ENCODE measurements around the gene PRKCA.

- RRBS = 3% methylated on average over 5 of the region's 52 CpGs
Observed at GRCh38 chr17:65099933-65101083, 36.9 kb upstream of the RGS9 start.

DNA sequence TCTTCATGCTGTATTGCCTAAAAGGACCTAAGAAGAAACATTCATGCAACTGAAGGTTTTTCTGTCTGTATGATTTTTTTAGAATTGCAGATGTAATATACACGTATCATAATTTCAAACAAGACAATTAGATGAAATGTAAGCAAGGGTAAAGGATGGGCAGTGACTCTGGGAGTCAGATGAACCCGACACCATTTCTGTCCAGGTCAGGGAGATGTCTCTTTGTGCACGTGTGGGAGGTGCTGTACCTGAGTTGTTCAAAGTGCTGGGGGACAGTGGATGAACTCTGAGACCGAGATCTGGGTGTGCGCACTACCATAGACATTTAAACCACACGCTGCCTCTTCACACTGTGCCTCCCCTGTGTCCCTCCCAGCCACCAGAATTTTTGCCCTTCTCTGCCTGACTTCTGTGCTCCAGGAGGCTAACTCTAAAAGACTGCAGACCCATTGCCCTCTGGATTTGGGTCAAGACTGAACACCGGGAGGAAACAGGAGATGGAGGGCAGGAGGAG lies 5.9 kb upstream of the RGS9 start:
- RRBS = no CpG with 5 or more reads among the region's 7 CpGs

DNA sequence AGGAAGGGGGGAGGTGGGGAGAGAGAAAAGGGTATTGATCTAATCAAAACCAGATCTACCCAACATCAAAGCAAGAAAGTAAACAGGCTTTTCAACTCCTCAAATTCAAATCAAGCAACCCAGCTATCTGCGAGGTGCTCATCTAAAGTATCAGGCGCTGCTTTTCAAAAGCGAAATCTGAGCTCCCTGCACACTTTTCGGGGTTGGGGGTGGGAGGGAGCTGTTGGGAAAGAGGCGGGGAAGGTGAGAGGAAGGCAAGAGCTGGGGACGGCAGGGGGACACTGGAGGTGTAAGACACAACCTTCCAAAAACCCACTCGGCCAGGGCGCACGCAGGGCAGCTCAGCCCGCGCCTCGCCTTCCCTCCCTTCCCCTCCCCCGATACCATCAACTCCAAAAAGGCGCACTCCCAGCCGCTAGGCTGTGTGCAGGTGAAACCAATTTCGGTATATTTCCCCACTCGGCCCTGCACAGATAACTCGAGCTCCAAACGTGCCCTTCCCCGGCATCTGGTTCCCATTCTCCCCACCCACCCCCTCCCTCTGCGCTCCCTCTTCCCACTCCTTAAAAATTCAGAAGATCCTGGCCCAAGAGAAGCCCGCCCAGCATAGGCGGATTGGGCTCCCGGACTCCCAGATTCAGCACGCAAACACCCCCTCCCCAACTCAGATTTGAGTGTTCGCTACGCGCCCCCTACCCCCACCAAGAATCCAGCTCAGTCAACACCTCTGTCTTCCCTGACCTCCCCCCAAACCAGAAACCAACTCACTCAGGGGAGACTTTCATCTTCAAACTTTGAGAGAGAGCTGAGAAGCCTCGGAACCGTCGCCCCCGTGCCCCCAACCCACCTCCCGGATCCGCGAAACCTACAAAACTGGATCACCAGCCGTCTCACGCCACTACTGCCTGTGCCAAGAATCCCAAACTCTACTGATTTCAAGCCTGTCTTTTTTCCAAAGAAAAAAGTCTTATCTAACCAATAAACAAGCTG lies 2.4 kb downstream of the AXIN2 start:
- RRBS = no CpG with 5 or more reads among the region's 37 CpGs

GRCh38 chr17:65560103-65560662 lies 1.3 kb downstream of the AXIN2 start:
- RRBS = 4% methylated on average over 17 of the region's 63 CpGs

DNA sequence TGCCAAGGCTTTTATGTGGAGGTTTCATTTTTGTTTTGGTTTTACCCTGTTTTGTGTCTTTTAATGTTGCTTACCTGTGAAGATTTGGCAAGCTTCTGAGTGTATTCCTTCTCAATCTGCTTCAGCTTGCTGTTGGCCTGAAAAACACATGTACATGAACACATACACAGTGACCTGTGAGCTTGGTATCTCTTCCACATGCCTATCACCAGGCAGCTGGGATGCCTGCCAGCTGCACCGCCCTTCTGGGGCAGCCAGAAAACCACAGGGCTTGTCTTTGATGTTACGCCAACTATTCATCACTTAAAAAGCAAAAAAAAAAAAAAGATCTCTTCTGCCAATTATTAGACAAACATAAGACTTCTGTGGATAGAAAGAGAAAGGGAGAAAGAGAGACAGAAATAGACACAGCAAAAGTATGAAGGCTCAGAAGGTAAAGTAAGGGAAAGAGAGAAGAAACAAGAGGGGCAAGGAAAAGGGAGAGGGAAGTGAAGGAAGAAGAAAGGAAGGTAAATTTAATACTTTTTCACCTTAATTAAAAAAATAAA lies 189.2 kb upstream of the AXIN2 start:
- RRBS = no CpG with 5 or more reads among the region's 2 CpGs

GRCh38 chr17:66230889-66231387 lies 1.7 kb upstream of the APOH start:
- RRBS = no CpG with 5 or more reads among the region's 4 CpGs

- RRBS = 2% methylated on average over 80 of the region's 120 CpGs
Observed at GRCh38 chr17:66301796-66302749, at the start of gene PRKCA. TSS of gene PRKCA (plus strand) at chr17:66302613.

DNA sequence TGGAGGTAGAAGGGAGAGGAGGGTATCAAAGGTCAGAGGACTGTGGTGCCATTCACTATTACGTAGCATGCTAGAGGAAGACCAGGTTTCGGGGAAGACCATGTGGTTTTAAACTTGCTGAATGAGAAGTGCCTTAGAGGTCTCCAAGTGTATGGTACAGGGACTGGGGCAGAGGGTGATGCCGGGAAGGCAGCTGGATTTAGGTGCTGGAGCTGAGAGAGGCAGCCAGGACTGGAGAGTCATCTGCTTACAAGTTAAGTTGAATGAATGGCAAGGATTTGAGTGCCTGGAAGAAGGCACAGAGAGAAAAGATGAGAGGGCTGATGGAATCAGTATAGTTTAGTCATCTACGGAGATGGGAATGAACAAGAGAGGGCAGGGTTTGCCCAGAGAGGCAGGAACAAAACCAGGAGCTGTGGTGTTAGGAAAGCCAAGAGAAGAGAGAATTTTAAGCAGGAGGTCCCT lies 26.8 kb downstream of the PRKCA start:
- RRBS = no CpG with 5 or more reads among the region's 4 CpGs

DNA sequence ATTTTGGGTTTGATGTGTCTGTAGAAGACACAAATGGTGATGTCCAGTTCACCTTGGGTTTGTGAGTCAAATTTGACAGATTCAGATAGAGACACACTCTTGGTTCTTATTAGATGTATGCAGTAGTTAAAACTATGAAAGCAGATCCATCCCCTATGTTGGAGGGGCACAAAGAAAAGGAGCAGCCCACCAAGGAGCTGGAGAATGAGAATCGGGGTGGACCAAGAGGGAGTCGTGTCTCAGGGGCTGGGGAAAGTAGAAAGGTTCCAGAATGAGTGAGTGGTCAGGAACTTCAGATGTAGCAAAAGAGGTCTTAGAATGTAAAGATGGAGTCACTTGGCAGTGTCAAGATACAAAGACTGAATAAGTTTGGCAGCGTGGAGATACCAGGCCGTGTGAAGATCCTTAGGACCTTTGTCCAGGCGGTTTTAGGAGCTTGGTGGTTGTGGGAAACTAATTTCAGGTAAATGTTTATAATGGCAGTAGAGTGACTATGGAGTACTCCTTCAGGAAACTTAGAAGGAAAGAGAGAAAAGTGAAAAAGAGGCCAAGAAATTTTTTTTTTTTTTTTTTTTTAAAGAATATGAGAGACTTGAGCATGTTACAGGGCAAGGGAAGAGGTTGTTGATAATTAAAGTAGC lies 99.6 kb downstream of the PRKCA start:
- RRBS = no CpG with 5 or more reads among the region's 5 CpGs

GRCh38 chr17:66459633-66460563 lies 157.5 kb downstream of the PRKCA start:
- RRBS = no CpG with 5 or more reads among the region's 17 CpGs

GRCh38 chr17:66539865-66540815 lies 237.7 kb downstream of the PRKCA start:
- RRBS = no CpG with 5 or more reads among the region's 22 CpGs

GRCh38 chr17:66682405-66682736 lies 152.5 kb upstream of the CACNG5 start:
- RRBS = no CpG with 5 or more reads among the region's 4 CpGs

GRCh38 chr17:66713407-66713877 lies 121.5 kb upstream of the CACNG5 start:
- RRBS = no CpG with 5 or more reads among the region's 6 CpGs

GRCh38 chr17:66715677-66716144 lies 119.2 kb upstream of the CACNG5 start:
- RRBS = no CpG with 5 or more reads among the region's 3 CpGs

GRCh38 chr17:66775154-66775695 lies 59.7 kb upstream of the CACNG5 start:
- RRBS = no CpG with 5 or more reads among the region's 8 CpGs

DNA sequence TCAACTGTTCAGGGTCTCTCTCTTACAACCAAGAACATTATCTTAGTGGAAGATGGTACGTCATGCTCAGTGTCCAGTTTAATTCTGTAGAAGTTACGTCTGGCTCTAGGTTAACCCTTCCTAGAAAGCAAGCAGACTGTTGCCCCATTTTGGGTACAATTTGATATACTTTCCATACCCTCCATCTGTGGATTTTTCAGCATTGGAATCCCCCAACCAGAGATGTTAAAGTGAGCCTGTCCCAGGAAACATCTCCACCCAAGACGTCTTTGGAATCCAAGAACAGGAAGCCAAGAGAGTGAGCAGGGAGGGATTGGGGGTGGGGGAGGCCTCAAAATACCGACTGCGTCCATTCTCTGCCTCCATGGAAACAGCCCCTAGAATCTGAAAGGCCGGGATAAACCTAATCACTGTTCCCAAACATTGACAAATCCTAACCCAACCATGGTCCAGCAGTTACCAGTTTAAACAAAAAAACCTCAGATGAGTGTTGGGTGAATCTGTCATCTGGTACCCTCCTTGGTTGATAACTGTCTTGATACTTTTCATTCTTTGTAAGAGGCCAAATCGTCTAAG lies 30.6 kb upstream of the CACNG5 start:
- RRBS = no CpG with 5 or more reads among the region's 7 CpGs

DNA sequence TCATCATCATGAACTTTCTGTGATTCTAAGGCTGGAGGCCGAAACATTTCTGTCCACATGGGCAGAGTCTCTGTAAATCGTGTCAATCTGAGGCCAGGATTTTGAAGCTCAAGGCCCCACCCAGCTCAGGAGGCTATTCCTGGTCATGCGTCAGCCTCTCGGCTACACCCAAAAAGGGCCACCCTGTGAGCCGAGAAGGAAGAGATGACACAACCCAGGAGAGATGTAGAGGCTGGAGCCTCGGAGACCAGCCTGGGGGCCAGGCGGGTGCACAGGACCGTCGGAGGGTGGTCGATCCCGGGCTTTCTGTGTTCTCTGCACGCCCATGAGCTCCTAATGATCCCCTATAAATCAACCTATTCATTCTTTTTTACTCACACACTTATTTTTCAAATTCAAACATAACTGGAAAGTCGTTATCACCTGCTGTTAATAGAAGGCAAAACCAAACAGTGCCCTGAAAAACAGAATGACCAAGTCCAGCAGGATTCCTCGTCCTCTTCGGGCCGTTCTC lies 1.0 kb upstream of the CACNG1 start:
- RRBS = no CpG with 5 or more reads among the region's 16 CpGs

DNA sequence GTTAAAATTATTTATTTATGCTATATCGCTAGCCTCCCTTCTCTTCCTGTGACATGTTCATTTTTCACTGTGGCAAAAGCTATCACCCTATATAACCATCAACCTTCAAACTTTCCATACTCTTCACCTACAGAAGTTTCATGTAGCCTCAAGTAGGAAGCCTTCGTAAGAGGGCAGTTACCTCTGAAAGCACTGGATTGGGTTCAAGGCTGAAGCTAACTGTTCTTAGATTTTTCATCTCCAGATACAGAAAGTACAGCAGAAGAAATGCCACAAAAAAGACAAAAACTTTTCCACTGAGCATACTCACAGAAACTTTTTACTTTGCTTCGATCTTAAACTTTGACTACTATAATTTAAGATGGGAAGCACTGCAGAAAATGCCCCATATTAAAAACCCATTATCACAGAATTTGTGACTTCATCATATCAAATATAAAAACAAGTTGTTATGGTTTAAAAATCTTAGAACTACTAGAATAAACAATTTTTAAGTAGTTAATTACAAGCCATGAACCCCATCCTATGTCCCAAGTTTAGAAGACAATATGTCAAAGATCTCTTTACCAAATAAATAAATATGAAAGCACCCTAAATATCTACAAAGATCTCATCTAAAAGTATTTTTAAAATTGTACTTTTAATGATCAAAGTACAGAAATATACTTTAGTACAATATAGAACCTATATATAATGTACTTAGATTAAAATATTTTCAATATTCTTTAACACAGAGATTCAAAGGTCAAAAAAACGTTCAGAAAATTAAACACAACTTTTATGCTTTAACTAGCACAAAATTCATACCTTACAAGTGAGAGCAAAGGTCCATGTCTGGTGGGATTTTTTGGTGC lies 56.0 kb downstream of the HELZ start:
- RRBS = no CpG with 5 or more reads among the region's 4 CpGs

GRCh38 chr17:67245816-67246187 lies 806 bp upstream of the HELZ start:
- RRBS = 3% methylated on average over 30 of the region's 42 CpGs

- RRBS = no CpG with 5 or more reads among the region's 7 CpGs
Observed at GRCh38 chr17:67280063-67280800, 35.2 kb upstream of the HELZ start.